Placental pericyte (primary cell): Measurements from ENCODE around the genes ENSG00000269825, ZNF28, ZNF468 and VN1R4.

DNA sequence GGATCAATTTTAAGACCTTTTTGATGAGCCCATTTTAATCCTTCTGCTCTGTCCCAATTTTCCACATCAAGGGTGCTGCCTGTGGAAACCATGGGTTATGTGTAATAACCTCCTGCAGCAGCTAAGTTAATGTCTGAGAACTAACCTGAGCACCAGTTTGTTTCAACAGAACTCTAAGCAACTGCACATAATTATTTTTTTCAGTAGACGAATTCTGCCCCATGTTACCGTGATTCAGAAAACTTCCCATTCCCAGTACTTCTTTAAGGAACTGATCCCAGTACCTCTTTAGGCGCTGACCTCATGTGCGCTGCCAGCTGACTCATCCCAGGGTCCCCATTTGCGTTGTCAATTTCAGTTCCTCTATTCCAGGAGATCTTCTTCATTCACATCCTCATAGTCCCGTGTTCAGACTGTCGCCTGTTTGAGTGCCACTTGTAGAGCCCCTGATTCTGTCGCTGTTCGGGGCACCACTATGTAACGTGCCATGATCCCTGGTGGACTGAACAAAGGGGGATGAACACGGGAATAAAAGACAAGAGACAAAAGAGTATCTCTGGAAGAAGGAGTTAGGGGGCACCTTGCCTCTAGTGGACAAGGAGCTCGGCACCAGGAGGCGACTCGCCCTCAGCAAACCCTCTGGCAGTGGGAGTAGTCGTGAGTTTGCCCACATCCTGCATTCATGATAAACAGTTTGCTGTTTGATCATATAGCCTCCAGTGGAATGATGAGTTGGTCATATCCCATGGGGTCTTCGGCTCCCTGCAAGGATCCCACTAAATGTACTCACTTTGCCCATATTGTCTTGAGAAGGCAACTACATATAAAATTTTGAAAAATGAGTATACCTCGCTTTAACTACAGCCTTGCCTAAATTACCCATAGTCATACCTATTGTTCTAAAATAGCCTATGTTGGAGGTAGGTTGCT is 16.5 kb downstream of the FPR3 start:
- CAGE, long polyA plus RNA: no peak

- CAGE, long polyA plus RNA: no peak
Observed at GRCh38 chr19:52115638-52116346, 20.2 kb upstream of the ZNF841 start.

- CAGE, long polyA plus RNA: no peak
Observed at GRCh38 chr19:52138287-52138567, 1.5 kb downstream of the ZNF616 start.

GRCh38 chr19:52189466-52189838 is 400 bp upstream of the PPP2R1A start:
- CAGE, long polyA plus RNA: no peak

DNA sequence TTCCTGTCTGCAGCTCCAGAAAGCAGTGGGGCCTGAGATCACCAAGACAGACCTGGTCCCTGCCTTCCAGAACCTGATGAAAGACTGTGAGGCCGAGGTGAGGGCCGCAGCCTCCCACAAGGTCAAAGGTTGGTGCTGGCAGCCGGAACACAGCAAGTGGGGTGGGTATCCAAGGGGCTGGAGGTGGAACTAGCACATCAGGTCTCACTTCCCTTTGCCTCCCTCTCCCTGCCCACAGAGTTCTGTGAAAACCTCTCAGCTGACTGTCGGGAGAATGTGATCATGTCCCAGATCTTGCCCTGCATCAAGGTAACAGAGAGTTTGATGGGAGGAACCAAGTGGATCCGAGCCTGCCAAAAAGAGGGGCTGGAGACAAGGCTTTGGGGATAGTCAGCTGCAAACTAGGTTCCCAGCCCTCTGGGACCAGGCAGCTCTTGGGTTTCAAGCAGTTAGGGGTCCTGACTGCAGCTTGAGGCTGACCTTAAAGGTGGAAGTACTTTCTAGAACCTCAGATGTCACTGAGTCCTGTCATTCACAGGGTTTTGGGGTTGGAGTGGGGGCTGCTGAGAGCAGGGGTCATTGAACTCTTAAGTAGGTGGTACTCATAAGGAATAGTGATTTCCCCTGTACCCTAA is 26.0 kb downstream of the PPP2R1A start:
- CAGE, long polyA plus RNA: no peak

DNA sequence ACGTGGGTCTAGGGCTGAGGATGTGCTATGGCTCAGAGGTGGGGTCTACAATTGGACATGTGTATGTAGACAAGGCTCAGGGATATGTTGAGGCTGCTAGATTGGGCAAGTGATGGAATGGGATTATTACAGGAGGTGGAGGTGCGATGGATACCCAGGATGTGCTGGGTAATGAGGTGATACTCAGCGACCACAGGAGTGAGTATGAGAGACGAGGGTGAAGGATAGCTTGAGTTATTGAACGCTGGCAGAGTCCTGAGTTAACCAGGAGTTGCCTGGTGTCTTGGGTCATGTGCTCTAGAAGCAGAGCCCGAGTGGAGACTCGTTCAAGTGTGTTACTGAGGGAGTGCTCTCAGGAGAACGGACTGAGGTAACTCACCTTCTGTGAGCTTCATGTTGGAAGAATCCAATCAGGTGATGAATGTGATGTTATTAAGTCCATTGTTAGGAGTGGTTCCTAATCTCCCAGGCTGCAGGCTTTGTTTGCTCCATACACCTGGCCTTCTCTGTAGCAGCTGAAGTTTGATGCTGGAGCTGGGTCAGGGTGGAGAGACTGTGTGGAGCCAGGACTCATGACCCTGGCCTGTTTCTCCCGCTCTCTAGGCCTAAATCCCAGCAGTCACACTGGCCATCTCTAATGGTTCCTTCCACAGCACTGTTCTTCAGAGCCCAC is 38.4 kb downstream of the PPP2R1A start:
- CAGE, long polyA plus RNA: no peak

GRCh38 chr19:52231518-52231879 is 37.9 kb upstream of the ZNF766 start:
- CAGE, long polyA plus RNA: no peak

DNA sequence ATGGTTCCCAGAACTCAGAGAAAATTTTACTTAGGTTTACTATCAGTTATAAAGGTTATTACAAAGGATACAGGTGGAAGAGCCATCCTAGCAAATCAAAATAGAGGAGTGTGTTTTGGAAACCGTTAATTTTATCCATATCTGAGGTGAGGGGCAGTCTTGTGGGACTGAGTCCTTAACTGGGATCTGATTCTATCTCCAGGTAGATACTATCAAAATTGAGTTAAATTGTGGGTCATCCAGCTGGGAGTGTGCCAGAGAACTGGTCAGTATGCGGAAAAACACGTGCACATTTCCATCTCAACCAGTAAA is 1.7 kb downstream of the ZNF766 start:
- CAGE, long polyA plus RNA: no peak

GRCh38 chr19:52296520-52297092 is 363 bp upstream of the ZNF480 start:
- CAGE, long polyA plus RNA: no peak

GRCh38 chr19:52299802-52300464 is 3.0 kb downstream of the ZNF480 start:
- CAGE, long polyA plus RNA: no peak

DNA sequence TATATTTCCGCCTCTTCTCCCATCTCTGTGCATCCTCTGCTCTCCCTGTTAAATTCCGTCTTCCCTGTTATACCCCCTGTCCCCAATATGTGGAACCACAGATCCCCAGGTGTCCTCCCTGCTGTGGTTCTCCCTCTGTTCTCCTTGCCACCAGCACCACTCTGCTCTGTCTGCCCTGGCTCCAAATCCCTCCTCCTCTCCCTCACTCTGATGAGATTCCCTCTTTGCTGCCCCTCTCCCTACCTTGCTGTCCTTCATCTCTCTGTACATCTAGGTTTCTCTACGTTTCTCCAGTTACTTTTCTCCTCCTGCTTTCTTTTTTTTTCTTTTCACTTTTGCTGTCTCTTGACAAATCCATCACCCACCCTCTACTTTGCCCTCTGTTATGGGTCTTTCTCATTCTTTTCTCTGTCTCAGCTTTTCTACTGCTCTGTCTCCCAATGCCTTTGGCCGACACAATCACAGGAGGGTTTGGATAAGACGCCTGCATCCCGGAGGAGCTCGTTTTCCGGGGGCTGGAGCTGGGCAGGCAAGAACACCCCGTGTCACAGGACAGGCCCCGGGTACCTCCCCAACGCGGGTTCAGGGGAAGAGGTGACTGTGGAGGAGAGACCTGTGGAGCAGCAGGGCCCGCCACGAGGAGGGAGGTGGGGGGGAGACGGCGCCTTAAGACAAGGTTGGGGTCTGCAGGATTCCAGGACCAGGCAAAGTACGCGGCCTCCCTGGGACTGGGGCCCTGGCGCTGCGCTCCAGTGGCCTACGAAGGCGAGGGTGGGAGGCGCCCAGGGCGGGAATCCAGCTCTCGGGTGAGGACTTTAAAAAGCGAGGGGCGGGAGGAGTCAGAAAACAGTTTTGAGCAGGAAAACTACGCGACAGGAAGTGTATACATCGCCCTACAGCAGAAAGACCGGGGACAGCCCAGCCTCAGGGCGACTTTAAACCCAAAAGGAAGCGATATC is 52.8 kb downstream of the ENSG00000269825 start:
- CAGE, long polyA plus RNA: no peak

- CAGE, long polyA plus RNA: no peak
Observed at GRCh38 chr19:52646751-52647354, 43.4 kb downstream of the ENSG00000269825 start.

- CAGE, long polyA plus RNA: no peak
Observed at GRCh38 chr19:52690206-52690812, at the start of gene ENSG00000269825. Gene ENSG00000269825, minus strand, starts transcription at chr19:52690496.

- CAGE, long polyA plus RNA: no peak
Observed at GRCh38 chr19:52820816-52821968, at the start of gene ZNF28. Gene ZNF28, minus strand, starts transcription at chr19:52821633.

- CAGE, long polyA plus RNA: no peak
Observed at GRCh38 chr19:52857434-52858261, at the start of gene ZNF468. Gene ZNF468, minus strand, starts transcription at chr19:52857619.

DNA sequence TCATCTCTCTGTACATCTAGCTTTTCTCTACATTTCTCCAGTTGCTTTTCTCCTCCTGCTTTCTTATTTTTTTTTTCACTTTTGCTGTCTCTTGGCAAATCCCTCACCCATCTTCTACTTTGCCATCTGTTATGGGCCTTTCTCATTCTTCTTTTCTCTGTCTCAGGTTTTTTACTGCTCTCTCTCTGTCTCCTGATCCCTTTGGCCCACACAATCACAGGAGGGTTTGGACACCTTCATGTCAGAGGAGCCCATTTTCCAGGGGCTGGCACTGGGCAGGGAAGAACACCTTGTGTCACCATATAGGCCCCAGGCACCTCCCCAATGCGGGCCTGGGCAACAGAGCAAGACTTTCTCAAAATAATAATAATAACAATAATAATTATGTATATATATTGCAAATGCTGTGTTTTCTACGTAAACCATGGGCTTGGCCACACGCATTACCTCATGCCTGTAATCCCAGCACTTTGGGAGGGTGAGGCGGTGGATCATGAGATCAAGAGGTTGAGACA is 4.4 kb downstream of the ZNF320 start:
- CAGE, long polyA plus RNA: no peak

DNA sequence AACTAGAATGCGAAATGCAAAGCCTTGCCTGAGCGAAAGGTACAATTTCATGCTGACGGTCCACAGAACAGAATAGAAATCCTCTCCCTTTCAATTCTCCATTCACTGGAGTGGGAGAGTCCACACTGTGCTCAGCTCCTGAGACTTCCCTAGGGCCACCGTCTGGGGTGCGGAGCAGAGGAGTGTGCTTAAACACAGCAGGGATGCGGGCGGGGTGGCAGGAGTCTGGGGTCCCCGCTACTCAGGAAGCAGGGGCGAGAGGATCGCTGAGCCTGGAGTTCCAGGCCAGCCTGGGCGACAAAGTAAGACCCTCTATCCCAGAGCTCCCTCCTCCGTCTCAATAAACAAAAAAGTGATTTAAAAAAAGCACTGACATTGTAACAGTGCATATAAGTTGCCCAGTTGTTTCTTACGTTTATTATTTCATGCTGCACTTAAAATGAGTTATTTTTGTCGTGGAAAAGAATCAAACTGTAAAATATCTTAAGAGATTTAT is 626 bp upstream of the ZNF816 start:
- CAGE, long polyA plus RNA: no peak

GRCh38 chr19:53094725-53095078 is 8.5 kb downstream of the ZNF160 start:
- CAGE, long polyA plus RNA: no peak

DNA sequence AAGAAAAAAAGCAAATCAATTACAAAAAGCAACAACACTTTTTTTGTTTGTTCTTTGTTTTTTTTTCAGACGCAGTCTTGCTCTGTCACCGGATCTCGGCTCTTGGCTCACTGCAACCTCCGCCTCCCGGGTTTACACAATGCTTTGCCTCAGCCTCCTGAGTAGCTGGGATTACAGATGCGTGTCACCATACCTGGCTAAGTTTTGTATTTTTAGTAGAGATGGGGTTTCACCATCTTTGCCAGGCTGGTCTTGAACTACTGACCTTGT is 2.2 kb downstream of the ZNF415 start:
- CAGE, long polyA plus RNA: no peak

- CAGE, long polyA plus RNA: no peak
Observed at GRCh38 chr19:53267441-53268012, at the start of gene VN1R4. Gene VN1R4, minus strand, starts transcription at chr19:53267723.